Cardiac atrium fibroblast (primary cell): ENCODE measurements around a stretch of chr15.

DNA sequence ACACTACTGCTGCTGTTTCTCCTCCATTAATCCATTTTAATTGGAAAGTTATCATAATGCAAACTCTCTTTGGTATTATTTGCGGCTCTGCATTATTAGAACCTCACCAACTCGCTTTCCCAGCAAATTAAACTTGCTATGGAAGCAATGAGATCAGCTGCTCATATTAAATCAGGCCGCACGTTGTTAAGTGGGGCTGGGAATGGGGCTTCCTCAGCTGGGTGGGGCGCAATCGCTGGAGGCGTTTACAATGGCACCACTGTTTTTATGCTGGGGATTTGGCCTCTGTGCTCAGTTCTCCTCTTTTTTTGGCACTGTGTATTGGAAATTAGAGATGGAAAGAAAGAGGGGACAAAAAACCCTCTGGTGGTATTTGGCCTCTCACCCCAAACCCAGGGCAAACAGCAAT is 72.2 kb downstream of the RPLP1 start:
- RAMPAGE, long total RNA, result no peak

GRCh38 chr15:69592919-69593365 is 140.3 kb downstream of the RPLP1 start:
- RAMPAGE, long total RNA, result no peak

GRCh38 chr15:69679527-69679861 is 226.9 kb downstream of the RPLP1 start:
- RAMPAGE, long total RNA, result no peak

- RAMPAGE, long total RNA, result no peak
Observed at GRCh38 chr15:69893747-69894275, 203.9 kb downstream of the TLE3 start.

DNA sequence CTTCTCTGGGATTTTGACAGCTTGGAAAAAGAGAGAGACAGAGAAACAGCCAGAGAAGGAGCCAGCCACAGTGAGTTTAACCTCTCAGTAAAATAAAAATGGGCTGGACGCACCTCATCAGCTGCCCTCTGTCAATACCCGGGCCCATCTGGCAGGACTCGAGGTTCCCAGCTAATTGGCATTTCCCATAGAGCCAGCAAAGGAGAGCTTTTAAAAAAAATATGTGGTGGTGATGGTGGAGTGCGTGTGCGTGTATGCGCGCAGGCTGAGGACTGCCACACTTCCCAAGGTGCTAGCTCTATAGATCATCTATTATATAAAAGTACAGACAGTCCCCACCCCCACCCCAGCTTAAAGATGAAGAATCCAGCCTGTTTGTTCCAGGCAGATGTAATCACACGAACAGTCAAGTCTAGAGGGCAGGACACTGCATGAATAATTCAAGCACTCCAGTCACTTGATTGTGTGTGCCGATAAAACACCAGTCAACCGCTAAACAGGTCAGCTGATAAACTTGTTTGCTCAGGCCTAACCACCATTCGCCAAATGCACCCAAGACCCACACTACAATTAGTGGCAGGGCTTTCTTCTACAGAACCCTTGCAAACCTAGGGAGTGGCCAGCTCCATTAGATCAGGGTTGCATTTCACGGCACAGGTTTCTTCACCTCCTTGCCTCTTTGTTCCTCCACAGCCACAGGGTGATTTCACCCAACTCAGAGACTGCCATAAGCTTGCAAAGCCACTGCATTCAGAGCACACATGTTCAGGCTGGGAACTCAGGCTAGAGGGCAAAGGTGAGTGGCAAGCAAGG is 5.9 kb downstream of the TLE3 start:
- RAMPAGE, long total RNA, result no peak

DNA sequence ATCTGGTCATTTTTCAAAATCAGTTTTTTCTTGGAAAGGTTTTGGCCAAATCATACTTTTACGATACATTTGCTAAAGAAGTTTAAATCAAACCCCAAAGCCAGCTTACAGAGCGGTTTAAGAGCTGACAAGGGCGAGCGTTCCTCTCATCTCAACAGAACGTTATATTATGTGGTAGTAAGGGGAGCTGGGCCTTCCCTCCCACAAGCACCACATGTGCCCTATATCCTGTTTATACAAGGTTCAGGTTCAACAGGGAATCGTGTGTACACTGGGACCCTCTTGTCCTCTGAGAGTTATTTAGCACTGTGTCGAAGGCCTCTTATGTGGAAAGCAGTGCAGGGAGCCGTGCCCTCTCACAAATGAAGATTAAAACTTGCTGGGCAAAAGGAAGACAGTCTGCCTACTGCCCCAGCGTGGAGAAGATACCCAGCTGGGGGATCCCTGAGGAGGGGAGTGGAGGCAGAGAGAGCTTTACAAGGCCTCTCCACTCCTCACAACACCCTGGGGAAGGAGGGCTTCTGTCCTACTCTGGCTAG is 3.0 kb downstream of the TLE3 start:
- RAMPAGE, long total RNA, result no peak

DNA sequence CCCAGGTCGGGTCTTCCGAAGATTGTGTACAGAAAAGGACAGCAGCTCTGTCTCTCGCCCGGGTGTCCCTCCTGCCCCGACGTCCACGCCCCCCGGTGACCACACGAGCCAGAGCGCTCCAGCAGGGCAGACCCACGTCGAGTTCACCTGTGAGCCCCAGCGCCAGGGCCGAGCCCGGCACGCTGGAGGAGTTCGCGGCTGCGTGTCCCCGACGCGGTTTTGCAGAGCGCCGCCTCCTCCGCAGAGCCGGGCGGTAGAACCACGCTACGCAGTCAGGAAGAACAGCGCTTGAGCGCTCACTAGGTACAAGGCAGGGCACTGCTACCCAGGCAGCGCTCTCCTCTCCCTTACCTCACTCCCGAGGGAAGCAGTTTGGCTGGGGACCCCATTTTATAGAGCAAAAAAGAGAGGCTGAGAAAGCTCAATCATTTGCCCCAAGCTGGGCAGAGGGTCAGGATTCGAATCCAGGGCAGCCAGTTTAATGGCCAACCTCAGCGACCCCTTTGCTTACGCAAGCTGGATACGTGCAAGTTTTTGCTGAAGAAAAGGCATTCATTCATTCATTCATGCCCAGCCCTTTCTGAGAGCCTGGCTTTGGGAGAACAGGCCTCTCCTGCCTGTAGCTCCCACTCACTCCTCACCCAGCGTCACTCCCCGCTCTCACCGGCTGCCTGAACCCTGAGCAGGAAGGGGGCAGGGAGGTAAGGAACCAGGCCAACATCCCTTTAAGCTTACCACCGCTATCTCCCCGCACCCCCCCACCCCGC is 3.1 kb upstream of the TLE3 start:
- RAMPAGE, long total RNA, result no peak

GRCh38 chr15:70133278-70133673 is 35.6 kb upstream of the TLE3 start:
- RAMPAGE, long total RNA, result no peak

DNA sequence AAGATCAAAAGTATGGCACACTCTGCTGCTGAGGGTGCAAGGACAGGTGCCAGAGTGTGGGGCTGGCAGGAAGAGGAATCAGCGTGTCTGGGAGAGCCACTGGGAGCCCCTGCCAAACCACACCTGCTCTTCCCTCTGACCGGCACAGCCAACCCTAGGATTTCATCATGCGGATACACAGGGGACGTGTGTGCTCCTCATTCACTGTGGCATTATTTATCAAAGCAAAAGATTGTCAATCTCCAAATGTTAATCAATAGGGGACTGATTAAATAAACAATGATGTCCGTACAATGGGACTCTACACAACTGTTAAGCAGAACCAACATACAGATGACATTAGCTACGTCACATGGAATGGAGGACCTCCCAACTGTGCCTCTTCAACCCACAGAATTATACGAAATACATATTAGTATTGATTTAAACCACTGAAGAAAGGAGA is 147.5 kb upstream of the TLE3 start:
- RAMPAGE, long total RNA, result no peak

GRCh38 chr15:70258305-70259423 is 160.9 kb upstream of the TLE3 start:
- RAMPAGE, long total RNA, result no peak

- RAMPAGE, long total RNA, result no peak
Observed at GRCh38 chr15:70340270-70340658, 242.5 kb upstream of the TLE3 start.

DNA sequence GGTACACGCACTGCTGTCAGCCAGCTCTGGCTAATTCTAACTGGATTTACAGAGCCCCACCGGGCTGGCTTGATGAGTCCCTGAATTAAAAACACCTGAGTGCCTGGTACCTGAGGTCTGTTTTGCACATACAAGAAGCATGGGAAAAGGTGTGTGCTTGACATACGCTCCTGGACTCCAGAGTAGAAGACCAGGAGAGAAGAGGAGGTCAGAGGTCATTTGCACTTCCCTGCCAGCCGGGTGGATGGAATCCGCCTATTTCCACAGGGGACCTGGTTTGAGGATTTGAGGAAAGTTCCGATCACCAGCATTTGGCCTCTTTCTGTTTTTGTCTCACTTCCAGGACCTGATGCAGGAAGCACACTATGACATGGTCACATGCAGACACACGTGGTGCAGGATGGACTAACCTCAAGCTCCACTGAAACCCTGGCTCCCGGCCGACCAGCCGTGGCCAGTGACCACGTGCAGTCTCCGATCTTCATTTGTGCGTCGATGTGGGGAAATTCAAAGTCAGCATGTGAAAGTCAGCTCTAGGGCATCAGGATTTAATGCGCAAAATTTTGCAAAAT is 303.5 kb downstream of the UACA start:
- RAMPAGE, long total RNA, result no peak

DNA sequence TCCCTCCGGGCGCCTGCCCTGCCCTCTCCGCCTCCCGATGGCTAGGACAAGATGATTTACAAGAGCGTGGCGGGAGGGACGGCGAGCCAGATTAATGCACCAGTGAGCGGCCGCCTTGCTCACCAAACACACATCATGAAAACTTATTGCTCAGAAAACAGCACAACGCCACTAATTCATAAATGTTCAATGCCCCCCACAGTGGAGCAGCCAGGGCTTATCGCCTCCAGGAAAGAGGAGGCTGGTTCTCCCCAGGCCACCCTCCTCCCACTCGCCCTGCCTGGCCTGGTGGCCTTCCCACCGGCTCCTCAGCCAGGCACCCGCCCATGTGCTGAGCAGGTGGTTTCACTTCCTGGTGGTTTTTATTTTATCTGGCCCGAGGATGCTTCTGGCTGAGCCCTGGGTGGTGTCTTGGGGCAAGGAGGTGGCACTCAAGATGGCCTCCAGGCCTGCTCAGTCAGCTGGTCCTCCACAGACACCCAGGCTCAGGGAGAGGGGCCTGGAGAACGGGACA is 285.0 kb downstream of the UACA start:
- RAMPAGE, long total RNA, result no peak

DNA sequence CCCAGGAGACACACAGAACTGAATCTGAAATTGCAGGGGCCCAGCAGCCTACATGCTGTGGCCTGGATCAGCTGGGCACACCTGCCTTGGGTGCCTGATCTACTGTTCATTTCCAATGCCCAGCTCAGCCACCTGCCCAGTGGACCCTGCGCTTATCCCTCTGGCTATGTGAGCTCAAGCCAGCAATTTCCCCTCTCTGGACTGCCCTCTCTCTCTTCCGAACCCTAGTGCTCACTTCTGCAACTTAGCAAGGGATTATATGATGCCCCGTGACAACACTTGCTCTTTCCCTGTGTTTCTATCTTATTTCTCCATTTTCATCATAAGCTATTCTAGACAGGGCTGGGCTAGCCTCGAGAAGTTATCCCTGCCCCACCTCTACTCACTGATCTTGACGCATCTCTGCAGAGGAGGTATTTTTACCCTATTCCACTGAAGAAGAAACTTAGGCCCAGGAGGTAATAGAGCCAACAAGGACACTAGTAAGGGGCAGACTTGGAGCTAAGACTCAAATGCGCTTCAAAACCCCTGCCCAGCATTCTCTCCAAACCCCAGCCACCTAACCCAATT is 275.9 kb downstream of the UACA start:
- RAMPAGE, long total RNA, result no peak

DNA sequence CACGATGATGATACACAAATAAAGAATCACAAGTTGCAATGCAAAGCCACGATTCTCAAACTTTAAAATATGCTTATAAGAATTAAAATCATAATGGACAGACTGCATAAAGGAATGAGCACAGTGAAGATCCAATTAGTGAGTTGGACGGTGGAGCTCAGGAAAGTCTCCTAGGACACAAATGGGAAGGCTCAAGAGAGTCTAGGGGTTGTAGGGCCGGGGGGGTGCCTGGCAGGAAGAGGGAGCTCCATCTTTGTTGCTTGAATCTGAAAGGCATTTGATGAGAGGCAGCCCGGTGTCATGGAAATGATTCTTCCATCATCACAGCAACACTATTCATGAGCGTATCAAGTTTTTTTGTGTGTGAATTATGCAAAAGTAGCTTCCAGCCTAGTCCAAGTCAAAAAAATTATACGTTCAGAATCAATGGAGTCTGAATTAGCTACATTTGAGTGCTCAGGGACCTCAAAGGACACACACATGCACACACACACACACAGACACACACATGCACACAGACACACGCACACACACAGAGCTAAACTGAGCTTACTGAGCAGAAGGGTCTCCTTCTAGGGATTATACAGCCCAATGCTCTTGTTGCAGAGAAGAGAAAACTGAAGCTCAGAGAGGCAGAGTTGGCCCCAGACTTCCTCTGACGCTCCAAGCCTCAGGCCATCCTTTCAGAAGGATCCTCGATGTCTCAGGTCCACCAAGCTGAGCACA is 228.3 kb downstream of the UACA start:
- RAMPAGE, long total RNA, result no peak

- RAMPAGE, long total RNA, result no peak
Observed at GRCh38 chr15:70712058-70712871, 51.1 kb downstream of the UACA start.

GRCh38 chr15:70765830-70766289 is 2.5 kb upstream of the UACA start:
- RAMPAGE, long total RNA, result no peak

DNA sequence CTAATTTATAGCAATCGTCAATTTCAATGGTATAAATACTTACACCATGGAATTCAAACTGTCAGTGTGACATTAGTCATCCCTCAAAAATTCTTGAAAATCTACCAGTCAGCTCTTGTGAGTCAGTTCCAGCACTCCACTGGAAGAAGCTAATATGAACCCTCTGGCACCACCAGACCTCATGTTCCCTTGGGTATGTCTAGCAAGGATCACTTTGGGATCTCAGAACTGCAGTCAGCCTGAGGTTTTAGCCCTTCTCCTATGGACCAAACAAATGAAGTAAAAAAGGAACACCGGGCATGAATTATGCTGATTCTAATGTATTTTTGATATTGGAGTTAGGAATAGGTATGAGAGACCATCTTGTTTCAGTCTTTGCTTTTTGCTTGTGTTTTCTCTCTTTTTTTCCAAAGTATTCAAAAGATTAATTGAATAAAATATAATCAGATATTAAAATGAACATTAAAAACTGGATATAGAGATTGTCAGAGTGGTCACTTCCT is 11.9 kb upstream of the UACA start:
- RAMPAGE, long total RNA, result no peak

DNA sequence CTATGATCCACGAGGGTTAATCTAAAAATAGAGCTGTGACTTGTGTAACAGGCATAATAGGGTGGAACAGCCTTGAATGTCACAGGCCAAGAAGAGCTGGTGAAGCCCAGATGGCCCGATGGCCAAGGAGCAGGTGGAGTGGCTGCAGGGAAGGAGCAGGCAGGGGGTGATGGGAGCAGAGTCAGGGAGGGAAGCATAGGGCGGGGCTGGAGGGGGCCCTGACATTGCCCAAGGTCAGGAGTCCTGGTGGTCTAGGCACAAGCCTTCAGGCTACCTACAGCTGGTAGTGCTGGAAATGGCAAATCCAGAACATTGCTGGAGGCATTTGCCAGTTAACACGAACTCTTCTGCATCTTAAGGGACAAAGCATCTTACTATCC is 24.1 kb downstream of the LARP6 start:
- RAMPAGE, long total RNA, result no peak

DNA sequence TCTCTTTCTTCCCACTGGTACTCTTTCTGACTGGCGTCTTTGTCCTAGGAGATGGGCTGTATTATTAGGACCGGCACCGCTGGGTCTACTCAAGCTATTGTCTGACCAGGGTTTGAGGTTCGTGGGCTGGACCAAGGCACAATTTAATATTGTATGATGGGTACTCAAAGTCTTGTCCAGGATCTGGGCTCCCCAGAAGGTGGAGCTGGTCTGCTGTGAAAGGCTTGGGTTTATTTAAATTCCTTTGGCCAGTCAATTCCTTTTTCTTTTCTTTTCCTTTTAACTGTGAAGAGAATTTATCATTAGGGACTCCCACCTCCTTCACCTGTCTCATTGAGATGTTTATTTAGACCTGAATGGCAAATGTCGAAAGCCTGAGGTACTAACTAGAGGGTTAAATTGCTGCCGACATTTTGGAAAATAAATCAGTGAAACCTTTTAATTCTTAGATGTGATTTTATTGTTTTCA is 371 bp downstream of the LRRC49 start:
- RAMPAGE, long total RNA, result no peak